H7 (cell line): Measurements from ENCODE around the gene LARP7.

DNA sequence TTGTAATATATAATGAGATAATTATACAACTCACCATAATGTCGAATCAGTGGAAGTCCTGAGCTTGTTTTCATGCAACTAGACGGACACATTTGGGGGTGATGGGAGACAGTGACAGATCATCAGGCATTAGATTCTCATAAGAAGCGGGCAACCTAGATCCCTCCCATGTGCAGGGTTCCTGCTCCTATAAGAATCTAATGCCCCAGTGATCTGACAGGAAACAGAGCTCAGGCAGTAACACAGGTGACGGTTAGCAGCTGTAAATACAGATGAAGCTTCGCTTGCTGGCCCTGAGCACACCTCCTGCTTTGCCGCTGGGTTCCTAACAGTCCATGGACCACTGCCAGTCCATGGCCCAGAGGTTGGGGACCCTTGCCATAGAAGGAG is 1.5 kb upstream of the TIFA start:
- RAMPAGE, long total RNA, result no peak

DNA sequence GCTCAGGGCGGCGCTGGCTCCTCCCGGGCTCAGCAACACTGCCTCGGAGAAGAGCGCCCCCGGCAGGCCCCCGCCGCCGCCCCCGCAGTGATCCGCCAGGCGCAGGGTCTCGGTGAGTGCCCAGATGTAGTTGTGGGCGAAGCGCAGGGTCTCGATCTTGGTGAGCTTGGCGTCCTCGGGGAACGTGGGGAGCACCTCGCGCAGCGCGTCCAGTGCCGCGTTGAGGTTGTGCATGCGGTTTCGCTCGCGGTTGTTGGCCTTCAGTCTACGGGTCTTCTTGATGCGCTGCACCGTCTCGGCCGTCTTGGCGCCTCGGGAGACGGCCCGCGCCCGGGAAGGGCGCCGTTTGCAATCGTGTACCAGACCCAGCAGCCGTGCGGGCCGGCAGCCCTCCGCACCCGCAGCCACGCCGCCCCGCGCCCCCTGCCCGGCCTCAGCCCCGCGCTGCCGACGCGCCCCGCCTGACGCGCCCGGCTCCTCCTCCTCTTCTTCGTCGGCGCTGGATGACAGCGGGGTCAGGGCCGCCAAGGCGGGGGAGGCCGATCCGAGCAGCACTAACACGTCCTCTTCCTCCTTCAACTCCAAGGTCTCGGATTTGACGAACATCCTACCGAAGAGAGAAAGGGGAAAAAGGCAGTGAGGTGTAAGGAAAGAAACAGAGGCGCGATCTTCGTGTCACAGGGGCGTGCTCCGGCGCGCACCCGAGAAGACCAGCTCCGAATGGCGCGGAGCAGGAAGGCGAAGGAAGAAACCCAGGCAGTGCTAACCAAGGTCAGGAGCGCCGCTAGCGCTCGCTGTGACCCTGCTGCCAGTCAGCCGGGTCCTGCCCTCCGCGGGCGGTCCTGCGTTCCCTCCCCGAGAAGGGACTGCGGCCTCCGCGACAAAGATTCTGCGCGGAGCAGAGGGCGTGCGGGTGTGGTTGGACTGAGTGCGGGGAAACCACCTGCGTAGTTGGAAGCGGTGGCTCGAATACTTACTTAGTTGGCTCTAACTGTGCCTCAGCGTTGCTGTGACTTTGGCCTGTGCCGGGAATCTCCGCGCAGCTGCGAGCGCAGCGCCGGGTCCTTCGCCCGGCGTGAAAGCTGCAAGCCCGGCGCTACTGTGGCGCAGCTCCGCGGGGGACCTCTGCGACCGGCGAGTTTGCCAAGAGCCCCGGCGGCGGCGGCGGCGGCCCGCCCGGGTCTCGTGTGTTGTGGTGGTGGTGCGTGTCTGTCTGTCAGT is 700 bp downstream of the NEUROG2 start:
- RAMPAGE, long total RNA, result no peak

GRCh38 chr4:112636541-112637689 is at the start of gene LARP7:
LARP7 (plus strand) TSS chr4:112637143.
- RAMPAGE, long total RNA, result start-site peak on the plus strand at chr4:112637161-112637182, 106 reads; start-site peak on the plus strand at chr4:112637447-112637529, 32 reads

DNA sequence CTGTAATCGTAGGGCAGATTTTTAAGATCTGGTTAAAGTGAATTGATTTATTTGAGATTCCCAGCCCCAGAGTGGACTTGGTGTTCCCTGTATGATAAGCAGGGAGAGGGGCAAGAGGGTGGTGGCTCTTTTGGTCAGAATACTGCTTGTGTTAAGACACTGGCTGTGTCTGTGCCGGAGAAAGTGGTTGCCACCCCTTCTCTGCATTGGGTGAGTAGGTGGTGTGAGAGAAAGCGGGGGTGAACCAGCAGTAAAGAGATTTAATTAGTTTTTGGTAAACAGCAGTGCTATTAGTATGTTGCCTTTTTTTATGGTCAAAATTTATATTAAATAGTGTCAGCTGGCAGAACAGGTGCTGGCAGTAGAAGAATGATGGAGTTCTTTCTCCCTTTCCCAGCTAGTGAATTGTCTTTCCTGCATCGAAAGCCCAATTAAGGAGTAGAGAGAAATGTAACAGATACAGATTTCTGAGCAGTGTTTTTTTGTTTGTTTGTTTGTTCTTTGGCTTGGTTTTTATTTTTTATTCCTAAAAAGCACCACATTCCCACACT is 181.6 kb downstream of the LARP7 start:
- RAMPAGE, long total RNA, result no peak

DNA sequence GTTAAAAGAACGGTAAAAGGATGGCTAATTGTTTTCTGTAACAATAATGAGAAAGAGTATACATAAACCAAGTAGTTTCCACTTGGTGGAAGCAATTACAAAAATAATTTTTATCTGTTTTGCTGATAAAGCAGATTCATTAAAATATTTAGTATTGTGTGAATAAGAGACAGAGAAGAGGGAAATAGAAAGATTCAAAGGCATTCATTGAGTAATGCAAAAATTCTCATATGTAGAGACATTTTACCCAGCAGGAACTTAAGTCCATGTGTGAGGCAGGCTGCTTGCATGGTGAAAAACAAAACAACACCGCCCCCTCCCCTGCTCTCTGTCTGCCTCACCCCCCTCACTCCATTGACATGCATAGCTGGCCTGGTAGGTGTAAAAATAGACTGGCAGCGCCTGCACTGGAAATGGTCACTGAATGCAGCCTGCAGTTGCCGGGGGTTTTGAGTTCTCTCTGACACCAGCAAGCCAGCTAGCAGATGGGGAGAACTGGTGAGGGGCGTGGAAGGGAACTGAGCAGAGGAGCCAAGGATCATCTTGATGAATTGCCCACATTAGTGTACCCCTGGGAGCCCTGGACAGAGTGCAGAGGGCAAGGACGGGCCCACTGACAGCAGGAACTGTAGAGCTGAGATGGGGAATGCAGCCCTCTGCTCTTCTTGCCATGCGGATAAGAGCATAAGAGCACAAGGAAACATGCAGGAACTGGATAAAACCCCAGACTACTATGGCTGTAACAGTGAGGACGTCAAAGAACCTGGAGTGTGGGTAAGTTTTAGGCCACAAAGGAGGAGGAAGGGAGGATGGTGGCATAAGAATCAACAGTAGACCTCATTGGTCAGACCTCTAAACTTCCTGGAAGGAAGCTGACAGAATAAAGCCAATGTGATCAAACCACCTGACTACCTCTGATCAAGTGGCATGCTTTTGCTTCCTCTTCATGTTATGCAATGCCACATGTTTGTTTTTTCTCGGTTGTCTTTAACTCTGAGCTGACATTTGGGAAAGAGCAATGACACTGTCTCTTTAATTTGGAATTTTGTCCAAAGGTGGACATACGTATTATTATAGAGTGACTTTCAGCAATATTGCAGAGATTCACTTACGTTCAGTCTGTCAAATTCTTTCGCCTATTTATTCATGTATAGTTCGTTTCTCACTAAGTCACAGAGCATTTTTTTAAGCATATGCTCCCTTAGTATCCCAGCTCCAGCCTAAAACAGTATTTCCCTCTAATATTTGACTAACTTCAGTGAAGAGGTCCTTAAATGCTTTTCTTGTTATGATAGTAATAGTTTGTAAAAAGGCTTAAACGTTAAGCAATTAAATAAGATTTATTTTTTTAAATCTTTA is 96.3 kb downstream of the ANK2 start:
- RAMPAGE, long total RNA, result no peak

DNA sequence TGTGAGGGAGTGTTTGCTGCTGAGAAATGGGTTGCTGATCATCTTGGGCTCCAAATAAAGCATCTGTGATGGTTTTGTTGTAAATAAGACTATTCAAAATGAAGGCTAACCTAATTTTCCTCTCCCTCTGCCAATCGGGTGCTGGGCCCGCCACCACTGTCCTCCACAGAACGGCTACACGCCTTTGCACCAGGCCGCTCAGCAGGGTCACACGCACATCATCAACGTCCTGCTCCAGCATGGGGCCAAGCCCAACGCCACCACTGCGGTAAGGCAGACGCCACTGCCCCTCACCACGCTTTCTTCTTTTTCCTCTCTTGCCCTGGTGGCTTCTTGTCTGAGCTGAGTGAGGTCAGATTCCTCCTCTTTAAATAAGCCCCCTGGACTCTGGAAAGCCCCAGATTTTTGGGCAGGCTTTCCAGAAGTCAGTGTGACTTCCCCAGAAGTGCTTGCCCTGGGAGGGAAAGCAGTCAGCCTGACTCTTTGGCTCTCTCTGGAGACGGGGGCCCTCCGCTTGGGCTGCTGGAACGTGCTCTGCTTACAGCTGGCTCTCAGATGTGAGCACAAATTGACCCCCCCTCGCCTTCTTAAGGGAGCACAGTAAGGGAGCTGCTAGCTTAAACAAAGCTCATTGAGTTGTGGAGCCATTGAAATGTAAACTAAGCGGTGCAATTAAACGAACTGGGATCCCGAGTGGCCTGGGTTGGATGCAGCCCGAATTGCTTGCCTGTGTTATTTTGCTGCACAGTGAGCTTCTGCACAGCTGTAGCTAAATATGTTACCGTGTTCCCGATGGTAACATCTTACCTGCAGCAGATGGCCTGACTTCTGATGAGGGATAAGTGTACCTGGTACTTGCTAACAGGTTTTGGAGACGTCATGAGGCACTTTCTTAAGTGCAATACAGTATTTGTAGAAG is 243.1 kb downstream of the ANK2 start:
- RAMPAGE, long total RNA, result no peak

GRCh38 chr4:113381871-113382475 is 332.5 kb downstream of the ANK2 start:
- RAMPAGE, long total RNA, result no peak

GRCh38 chr4:113397061-113397451 is 347.6 kb downstream of the ANK2 start:
- RAMPAGE, long total RNA, result no peak

DNA sequence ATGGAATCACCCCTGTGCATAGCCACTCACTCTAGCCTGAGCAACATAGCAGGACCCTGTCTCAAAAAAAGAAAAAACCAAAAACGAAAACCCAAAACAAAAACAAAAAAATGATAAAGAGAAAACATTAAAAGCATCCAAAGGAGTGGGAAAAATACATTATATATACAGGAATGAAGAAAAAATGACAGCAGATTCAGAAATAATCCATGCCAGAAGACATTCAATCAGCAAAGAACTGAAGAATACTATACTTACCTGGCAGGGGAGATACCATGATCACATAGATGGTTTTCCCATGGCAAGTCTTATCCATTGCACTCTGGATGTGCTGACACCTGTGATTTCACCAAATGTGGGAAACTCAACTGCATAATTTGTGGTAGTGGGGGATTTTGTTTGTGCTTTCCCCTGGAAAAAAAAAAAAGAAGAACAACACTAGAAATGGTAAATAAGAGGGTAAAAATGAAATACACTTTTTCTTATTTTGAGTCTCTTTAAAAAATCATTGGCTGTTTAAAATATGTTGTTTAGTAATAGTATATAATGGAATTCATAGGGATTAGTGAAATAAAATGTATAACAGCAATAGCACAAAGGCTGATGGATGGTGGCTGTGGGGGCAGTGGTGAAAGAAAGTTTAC is 341.3 kb downstream of the CAMK2D start:
- RAMPAGE, long total RNA, result no peak

- RAMPAGE, long total RNA, result no peak
Measured at GRCh38 chr4:113467620-113468002, 293.9 kb downstream of the CAMK2D start.

DNA sequence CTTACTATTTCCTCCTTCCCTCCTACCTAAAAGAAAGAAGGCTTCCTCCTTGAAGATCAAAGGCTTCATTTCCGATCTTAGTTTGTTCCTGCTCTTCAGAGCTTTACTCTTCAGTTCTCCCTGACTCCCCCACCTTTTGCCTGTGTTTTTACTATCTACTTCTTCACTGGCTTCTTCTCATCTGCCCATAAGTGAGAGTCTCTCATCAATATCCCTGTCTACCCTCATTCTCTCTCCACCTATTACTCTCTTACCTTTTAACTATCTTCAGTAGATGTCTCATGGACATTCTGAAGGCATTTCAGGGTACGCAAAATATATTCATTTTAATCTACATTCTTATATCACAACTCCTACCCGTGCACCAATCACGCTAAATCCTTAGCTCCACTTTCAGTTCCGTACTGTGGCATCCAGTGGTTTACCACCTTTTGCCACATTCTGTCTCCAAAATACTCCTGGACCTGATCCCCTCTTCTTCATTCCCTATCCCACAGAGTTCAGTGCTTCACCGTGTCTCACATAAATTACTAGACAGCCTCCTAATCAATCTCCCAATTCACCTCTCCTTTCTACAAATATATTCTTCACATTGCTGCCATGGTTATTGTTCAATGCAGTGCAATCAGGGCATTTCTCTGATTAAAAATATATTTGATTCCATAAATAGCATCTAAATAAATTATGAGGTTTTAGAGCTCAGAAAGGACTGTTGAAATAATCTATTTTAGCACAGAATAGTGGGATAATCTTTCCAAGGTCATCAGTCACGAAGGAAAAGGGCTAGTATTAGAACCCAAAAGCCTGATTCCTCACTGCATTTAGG is 187.6 kb downstream of the CAMK2D start:
- RAMPAGE, long total RNA, result no peak

GRCh38 chr4:113740733-113741205 is 20.8 kb downstream of the CAMK2D start:
- RAMPAGE, long total RNA, result no peak

- RAMPAGE, long total RNA, result no peak
Measured at GRCh38 chr4:113760815-113761653, 504 bp downstream of the CAMK2D start.

DNA sequence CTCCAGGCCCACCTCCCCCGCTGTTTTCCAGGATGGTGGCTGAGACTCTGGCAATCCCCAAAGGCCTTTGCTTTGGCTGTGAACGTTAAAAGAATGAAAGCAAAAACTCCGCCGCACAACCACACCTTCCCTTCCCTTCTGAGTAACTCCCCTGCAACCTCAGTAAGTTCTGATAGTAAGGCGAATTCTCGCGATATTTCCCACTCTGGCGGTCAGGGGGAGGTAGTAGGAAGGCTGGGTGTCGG is 861 bp upstream of the CAMK2D start:
- RAMPAGE, long total RNA, result no peak

DNA sequence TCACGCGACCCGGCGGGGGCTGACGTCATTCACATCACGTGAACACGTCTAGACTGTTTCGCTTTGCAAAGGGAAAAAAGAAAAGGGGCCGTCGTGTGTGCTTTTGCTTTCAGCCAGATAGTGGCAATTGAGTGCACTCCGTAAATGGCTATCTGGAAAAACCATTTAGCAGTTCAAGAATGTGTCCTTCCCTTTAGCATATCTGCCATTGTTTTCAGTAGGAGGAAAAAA is 1.1 kb upstream of the CAMK2D start:
- RAMPAGE, long total RNA, result no peak

DNA sequence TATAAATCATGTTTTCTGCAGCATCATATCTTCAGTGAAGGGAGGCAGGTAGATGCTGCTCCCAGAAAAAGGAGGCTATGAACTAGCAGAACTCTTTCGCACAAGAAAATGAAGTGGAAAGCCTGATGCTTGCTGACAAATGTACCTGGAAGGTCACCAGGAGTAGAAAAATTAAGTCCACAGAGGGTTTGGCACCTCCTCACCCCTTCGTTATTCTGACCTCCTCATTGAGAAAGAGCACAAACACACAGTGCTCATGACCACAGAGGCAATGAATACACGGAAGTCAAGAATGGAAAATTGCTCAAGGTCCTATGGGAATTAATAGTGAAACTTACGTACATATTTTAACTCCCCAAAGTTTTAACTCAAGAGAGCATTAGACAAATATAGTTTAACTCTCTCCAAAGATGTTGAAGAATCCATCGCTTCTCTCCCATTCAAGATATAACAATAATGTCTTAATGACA is 83.6 kb upstream of the CAMK2D start:
- RAMPAGE, long total RNA, result no peak

DNA sequence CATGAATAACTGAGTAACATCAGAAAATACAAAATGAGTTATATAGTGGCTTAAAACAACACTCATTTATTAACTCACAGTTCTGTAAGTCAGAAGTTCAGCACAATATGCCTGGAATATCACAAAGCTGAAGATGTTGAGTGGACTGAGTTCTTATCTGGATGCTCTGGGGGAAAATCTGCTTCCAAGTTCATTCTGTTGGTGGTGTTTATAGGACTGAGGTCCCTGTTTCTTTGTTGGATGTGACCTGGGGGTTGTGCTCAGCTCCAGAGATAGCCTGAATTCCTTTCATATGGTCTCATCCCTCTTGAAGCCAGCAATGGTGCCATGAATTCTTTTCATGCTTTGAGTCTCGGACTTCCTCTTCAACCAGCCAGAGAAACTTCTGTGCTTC is 233.9 kb upstream of the UGT8 start:
- RAMPAGE, long total RNA, result no peak

DNA sequence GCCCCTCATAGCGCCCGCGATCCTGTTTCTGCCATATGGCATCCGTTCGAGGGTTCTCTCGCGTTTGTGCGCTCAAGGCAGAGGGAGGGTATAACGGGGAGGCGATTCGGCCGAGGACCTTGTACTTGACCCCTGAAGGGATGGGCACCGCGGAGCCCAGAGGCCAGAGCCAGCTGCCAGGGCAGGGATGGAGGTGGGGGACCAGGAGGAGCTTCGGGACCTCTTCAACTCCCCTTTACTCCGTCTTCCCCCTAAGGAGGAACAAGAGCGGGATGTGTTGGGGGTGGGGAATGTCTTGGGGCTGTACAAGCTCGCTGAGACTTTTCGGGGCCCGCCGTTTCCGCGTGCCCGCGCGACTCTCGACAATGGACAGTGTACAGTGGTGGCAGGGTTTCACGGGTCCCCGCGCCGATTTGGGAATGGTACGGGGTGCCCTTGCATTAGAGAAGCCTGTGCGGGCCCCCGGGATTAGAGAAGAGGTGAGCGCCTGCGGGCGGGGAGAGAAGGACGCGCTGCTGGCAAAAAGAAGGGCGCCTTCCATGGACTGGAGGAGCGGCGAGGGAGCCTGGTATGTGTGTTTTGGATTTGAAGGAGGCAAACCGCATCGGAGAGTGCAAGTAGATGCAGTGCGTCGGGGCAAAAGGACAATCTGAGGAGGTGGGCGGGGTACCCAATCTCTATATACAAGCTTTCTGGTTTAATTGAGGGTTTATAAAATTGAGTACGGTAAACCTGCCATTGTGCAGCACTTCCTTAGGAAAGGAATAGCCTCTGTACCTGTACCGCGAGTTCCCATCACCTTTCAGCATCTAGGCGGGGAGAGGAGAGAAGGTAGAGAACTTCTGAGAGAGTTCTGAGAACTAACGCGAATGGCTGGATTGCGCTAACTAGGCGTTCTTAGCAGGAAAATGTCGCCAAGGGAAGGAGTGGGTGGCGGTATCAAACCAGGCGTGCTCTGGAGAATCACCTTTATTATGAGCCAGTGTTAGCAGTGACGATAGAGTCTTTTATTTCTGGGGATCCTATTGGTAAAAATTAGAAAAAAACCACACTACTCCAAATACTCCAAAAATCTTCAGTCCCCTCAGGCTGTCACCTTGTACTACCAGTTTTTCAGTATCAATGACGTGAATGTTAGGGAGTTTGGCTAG is 987 bp downstream of the UGT8 start:
- RAMPAGE, long total RNA, result no peak

DNA sequence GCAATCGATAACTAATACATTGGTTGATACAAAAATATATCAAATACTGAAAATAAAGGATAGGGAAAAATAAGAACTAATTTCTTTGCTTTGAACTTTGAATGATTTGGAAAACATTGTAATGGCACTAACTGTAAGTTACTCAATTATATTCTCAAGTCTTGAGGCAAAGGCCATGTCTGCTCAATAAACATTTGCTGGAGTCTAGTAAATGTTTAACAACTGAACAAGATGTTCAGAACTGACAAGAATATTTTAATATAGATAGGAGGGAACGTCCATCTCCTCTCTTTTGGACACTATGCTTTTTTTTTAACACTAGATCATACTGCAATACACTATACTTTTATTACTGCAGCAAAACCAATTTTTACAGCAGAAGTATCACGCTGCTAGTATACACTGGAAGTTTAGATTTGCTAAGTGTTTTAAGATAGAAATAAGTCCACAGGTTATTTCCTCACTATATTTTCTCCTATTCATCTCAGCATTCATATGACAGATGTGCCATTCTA is 76.2 kb downstream of the PRSS12 start:
- RAMPAGE, long total RNA, result no peak

GRCh38 chr4:118345570-118346347 is 7.0 kb downstream of the PRSS12 start:
- RAMPAGE, long total RNA, result no peak